Transverse colon (tissue), 4 donors: ENCODE measurements around a stretch of chr1.

- PRO-cap: bidirectional peak, plus-strand start at chr1:30756704, minus-strand start at chr1:30756677; unidirectional peak, plus-strand start at chr1:30757081
- RAMPAGE, long total RNA, 4 experiments: start-site peak on the minus strand in 1 of 4 experiments, at chr1:30756607-30756643 at its widest, 5 reads per replicate
Measured at GRCh38 chr1:30756534-30757541, 736 bp downstream of the LAPTM5 start.

- PRO-cap: unidirectional peak, minus-strand start at chr1:30758473
- RAMPAGE, long total RNA, 4 experiments: no peak in any of the 4 experiments
Measured at GRCh38 chr1:30758288-30758650, 695 bp upstream of the LAPTM5 start.

DNA sequence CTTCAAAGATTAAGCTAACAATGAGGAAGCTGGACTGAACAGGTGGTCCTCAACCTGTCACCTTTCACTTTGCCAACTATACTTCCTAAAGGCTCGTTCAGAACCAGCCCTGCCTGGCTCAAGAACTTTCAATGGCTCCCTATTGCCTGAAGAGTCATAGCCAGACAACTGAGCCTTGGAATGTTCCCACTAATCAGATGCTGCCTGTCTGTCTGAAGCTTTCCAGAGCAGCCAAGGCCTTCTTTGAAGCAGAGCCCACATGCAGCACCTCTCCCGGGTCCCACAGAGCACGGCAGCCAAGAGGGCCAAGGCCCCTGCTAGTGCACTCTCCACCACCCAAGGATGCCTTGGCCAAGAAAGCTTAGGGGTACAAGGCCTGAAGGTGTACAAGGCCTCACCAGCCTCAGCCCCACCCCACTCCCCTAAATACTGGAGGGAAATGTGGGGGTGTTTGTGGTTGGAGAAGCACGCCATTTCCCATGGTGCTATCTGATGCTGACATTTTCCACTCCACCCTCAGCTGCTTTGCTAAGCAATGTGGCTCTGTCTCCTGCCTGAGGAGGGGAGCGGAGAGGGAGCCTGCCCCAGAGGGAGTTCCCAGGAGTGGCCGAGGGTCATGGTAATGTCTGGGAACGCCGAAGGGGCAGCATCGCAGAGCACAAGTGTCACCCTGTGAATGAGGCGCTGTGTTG is 8.2 kb upstream of the LAPTM5 start:
- PRO-cap: no peak
- RAMPAGE, long total RNA, 4 experiments: no peak in any of the 4 experiments

- PRO-cap: no peak
- RAMPAGE, long total RNA, 4 experiments: no peak in any of the 4 experiments
Measured at GRCh38 chr1:30847157-30847953, 61.2 kb downstream of the SDC3 start.

GRCh38 chr1:30887472-30888263 is 20.9 kb downstream of the SDC3 start:
- PRO-cap: no peak
- RAMPAGE, long total RNA, 4 experiments: no peak in any of the 4 experiments

GRCh38 chr1:30895229-30896125 is 13.1 kb downstream of the SDC3 start:
- PRO-cap: no peak
- RAMPAGE, long total RNA, 4 experiments: no peak in any of the 4 experiments

DNA sequence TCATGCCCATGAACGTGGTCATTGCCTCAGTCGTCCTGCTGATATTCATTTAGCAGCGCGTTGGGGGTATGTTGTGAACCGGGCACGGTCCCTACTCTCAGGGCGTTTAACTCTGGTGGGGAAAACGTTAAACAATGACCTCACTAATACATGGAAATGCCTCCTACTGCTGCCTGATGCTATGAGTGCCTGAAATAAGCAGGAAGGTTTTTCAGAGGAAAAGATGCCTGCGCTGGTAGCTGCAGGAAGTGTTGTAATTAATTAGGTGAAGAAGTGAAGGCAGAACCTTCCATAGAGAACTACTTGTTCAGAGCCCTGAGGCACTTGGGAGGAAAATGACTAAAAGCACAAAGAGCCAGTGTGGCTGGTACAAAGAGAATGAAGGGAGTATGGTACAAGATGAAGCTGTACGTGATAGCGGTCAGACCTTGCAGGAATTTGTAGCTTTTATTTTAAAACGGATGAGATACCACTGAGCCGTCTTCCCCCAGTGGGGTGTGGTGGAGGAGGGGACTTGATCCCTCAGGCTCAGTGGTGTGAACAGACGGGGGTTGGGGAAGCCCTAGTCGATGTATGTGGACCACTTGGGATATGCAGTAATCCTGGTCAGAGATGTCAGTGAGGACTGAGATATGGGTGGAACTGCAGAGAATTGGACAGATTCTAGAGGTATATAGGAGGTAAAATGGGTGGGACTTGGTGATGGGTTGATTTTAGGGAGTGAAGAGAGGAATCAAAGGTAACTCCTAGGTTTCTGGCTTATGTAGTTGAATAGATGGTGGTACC is 888 bp downstream of the ZCCHC17 start:
- PRO-cap: no peak
- RAMPAGE, long total RNA, 4 experiments: no peak in any of the 4 experiments

DNA sequence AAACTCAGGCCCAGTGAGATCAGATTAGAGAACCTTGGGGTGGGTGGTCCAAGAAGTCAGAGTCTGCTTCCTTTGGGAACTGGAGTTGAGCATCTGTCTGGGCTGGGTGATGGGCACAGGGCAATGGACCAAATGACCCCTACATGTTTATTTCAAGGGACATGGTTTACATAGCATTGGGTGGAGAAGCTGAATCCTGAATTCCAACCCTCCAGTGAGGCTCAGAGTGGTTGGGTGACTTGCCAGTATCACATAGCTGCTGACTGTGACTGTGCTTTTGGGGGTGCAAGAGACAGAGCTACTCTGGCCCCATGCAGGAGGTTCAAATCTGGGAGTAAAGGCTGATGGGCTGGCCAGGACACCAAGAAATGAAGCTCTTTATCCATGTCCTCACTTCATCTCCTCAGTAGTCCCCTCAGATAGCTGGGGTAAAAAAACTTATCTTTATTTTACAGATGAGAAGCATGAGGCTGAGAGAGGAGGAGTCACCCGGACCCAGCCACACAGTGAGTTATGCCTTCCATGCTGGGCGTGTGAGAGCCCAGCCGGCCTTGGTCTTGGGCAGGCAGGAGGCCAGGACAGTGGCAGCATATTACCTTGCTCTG is 3.0 kb upstream of the SERINC2 start:
- PRO-cap: no peak
- RAMPAGE, long total RNA, 4 experiments: no peak in any of the 4 experiments

GRCh38 chr1:31445163-31445668 is 32.2 kb downstream of the SERINC2 start:
- PRO-cap: bidirectional peak, plus-strand start at chr1:31445262, minus-strand start at chr1:31445275
- RAMPAGE, long total RNA, 4 experiments: no peak in any of the 4 experiments

- PRO-cap: unidirectional peak, minus-strand start at chr1:31483468
- RAMPAGE, long total RNA, 4 experiments: no peak in any of the 4 experiments
Measured at GRCh38 chr1:31483177-31484055, 70.4 kb downstream of the SERINC2 start.

DNA sequence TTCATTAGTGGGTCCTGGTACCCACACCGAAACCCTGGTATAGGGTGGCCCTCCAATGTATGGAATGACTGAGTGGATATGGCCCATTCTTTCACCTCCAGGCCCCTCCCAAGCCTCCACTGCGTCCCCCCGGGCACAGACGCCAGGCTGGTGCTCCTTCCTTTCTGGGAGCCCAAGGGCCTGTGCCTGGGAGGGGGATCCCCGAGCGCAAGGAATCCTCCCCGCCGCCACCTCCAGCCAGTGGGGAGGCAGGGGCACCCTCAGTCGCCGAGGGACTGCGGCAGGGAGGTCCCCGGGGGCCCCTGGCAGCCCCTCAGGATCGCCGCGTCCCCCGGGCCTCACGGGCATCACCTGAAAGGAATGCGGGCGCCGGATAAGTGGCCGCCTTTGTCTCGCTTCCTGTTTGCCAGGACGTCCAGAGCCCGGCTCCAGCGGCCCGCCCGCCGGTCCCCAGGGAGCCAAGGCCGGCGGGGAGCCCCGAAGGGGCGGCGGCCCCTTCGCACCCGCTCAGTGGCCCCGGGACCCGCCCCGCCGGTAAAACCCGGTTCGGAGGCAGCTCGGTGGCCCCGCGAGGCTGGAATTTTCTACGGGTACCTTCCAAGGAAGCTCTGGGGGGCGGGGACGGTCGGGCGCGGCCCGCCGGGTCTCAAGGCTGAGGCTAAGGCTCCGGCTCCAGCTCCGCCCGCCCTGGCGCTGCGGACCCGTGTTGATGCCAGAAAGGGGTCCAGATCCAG is 12.4 kb downstream of the TINAGL1 start:
- PRO-cap: bidirectional peak, plus-strand start at position 418 of the sequence, minus-strand start at position 159 of the sequence
- RAMPAGE, long total RNA, 4 experiments: no peak in any of the 4 experiments

DNA sequence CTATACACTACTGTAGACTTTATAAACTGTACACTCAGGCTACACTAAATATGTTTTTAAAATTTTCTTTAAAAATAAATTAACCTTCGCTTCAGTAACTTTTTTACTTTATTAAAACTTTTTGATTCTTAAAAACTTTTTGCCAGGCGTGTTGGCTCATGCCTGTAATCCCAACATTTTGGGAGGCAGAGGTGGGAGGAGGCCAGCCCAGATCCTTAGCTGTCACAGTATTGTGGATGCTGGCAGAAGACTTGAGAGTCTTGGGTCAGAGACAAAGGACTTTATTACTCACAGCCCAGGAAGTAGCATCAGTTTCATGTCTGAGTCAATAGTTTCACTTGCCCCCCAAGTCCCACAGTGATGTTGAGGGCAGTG is 11.8 kb upstream of the HCRTR1 start:
- PRO-cap: no peak
- RAMPAGE, long total RNA, 4 experiments: no peak in any of the 4 experiments

DNA sequence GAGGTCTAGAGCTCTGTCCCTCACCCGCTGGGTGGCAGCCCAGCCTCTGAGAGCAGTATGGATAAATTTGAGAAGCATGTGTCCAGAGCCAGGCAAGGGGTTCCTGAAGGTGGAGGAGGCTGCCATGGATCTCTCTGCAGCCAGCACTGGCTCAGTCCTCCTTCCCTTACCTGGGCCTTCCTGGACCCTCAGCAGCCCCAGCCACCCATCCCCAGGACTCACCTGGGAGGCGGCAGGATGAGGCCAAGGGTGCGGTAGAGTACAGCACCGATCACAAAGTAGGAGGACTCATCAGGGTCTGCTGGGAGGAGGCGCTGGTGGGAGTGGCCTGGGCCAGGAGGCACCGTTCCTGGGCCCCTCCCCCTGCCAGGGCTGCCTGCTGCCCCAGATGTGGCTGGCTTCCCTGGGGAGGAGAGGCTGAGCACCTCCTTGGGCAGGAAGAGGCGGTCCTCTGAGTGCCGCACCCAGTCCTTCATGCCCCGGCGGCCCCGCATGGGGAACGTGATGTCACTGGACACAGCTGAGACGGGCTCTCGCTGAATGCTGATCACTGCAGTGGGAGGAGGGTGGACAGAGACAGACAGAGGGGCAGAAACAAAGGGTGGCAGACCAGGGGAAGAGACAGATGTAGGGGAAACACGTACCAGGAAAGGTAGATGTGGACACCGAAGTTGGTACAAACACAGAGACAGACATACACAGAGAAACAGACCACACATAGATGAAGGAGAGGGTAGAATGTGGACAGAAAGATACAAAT is 24.9 kb downstream of the ADGRB2 start:
- PRO-cap: no peak
- RAMPAGE, long total RNA, 4 experiments: no peak in any of the 4 experiments

GRCh38 chr1:31742768-31743105 is 21.4 kb downstream of the ADGRB2 start:
- PRO-cap: no peak
- RAMPAGE, long total RNA, 4 experiments: no peak in any of the 4 experiments

DNA sequence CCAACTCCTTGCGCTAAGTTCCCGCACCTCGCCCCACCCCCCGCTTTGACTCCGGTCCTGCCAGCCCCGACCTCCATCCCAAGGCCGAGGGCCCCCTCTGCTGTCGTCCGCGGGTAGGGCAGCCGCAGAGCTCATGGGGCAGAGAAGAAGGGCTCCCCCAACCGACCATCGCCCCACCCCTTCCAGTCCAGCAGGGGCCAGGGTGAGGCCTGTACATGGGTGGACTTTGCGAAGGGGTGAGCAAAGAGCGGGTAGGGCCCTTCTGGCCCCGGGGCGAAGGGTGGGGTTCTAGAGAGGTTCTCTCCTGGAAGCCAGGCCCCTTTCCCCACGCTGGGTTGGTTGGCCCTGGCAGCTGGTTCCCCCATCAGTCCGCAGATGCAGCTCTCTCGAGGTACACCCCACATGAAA is 25.1 kb upstream of the ADGRB2 start:
- PRO-cap: no peak
- RAMPAGE, long total RNA, 4 experiments: no peak in any of the 4 experiments

- PRO-cap: no peak
- RAMPAGE, long total RNA, 4 experiments: no peak in any of the 4 experiments
Measured at GRCh38 chr1:31881109-31881606, 57.0 kb downstream of the PTP4A2 start.

GRCh38 chr1:31919300-31919926 is 18.8 kb downstream of the PTP4A2 start:
- PRO-cap: no peak
- RAMPAGE, long total RNA, 4 experiments: no peak in any of the 4 experiments

DNA sequence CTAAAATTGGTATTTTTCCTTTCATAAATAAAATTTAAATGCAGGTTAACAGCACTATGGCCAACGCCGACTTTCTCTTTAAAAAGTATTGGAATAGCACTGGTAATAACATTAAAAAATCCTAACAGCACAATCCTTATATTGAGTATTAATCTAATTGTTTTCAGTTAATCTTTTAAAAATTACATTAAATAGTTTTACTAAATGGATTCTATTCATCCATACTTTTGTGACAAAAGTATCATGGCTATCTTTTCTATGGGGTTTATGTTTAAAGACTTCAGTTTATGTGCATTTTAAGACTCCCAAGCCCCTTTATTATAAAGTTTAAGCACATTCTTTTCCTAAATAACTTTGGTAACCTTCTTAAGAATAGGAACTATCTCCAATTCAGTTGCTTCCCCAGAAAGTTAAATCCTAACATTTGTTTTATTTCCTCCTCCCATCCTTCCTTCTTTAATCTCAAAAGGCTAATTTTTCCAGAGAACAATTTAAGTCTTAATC is 8.9 kb downstream of the PTP4A2 start:
- PRO-cap: no peak
- RAMPAGE, long total RNA, 4 experiments: no peak in any of the 4 experiments

DNA sequence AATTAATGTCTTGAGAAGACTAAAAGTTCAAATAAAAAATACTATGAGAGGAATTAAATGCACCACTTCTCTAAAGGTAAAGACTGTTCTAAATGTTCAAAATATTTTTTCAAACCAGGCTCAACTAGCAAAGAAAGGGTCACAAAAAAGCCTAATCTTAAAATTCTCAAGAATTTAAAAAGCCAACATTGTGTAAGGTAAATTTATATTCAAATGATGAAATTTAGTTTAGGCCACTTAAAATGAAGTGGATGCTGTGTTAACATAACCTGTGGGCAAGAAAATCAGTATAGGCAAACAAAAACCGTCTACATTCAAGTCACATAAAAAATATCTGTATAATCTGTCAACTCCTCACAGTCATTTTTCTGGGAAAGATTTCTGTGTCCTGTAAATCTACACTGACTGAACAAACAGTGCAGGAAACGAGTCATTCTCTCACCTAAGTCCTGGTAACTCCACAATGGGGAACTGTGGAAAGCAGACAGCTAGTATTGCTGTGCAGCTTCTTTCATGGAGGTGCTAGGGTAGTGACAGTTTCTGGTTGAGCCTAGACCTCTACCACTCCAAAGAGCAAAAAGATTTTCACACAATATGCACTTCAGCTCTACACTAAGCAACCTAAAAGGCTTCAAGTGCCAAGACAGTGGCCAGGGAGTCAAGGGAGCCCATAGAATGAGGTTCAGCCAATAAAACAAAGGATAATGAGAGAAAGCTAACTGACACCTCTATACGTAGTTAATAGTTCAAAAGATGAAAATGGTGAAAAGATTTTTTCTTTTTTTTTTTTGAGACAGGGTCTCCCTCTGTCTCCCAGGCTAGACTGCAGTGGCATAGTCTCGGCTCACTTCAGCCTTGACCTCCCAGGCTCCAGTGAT is 5.7 kb downstream of the PTP4A2 start:
- PRO-cap: no peak
- RAMPAGE, long total RNA, 4 experiments: no peak in any of the 4 experiments

DNA sequence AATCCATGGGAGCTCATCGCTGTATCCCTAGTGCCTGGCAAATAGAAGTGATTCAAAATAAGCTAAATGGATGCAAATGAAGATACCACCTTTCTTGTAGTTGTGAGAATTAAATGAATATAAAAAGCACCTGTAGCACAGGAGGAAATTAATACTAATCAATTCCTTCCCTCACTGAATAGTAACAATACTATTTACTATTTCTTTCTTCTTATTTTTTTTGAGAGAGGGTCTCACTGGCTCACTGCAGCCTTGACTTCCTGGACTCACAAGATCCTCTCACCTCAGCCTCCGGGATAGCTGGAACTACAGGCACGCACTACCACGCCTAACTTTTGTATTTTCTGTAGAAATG is 2.6 kb downstream of the PTP4A2 start:
- PRO-cap: no peak
- RAMPAGE, long total RNA, 4 experiments: no peak in any of the 4 experiments